Measurements from ENCODE around the gene BRAT1.

GRCh38 chr7:2084697-2085254, 148.0 kb downstream of the MAD1L1 start:
- PRO-cap: no peak

DNA sequence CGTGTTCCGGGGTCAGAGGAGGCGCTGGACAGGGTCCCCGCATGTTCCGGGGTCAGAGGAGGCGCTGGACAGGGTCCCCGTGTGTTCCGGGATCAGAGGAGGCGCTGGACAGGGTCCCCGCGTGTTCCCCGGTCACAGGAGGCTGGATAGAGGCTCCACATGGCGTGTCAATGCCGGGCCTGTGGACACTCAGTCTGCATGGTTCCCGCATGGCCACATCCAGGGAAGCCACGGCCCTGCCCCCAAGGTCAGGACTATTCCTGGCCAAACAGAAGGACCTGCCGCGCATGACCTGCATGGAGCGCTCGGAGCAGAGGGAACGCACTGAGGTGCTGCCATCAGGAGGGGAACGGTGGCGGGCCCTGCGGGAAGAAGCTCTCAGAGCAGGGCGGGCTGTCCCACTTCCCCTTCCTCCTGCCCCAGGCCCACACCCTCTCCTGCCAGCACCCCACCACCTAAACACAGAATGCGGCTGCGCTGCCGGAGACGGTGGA, 117.2 kb downstream of the MAD1L1 start:
- PRO-cap: no peak

DNA sequence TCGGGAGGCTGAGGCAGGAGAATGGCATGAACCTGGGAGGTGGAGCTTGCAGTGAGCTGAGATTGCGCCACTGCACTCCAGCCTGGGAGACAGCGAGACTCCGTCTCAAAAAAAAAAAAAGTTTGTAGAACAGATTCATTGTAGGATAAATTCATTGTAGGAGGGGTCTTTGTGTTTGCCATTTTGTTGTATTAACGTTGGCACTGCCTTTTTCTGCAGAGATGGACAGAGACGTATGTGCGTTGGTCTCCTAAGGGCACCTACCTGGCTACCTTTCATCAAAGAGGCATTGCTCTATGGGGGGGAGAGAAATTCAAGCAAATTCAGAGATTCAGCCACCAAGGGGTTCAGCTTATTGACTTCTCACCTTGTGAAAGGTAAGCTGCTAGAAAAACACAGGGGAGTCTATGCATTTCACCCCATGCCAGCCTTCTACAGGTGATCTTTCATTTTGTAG, 9.6 kb downstream of the EIF3B start:
- PRO-cap: no peak

- PRO-cap: no peak
These were observed 13.0 kb upstream of the CHST12 start for GRCh38 chr7:2390264-2390957.

- PRO-cap: no peak
These were observed 29.1 kb downstream of the CHST12 start for GRCh38 chr7:2432536-2432978.

GRCh38 chr7:2508830-2509434, 10.6 kb upstream of the LFNG start:
- PRO-cap: no peak

DNA sequence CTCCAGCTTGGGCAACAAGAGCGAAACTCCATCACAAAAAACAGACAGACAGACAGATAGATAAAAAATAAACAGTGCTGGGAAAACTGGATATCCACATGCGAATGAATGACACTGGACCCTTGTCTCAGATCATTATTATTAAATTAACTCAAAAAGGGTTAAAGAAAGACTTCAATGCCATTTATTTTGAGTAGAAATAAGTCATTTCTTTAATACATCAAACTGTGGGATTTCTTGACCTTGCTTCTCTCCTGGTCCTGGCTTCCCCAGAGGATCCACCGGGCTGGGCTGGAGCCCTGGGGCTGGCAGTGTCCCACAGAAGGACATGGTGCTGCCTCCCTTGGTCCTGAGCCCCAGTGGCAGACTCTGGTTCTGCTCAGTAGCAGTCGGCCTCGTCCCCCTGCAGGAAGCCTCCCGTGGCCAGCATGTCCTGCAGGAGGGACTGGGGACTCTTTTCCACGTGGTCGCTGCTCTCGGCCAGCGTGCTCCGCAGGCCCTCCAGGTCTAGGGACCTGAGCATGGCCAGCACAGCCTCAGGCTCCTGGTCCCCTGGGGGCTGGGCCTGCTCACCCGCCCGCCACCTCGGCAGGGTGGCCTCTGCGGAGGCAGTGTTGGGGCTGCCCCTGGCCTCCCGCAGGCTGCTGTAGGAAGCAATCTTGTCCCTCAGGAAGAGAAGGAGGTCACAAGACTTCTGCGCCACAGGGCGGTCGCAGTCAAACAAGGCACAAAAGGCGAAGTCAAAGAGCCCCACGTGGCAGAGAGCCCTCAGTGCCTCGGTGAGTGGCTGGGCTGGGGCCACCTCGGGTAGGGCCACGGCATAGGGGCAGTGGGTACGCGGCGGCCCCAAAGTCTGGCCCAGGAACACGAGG, 17.4 kb downstream of the BRAT1 start:
- PRO-cap: no peak

DNA sequence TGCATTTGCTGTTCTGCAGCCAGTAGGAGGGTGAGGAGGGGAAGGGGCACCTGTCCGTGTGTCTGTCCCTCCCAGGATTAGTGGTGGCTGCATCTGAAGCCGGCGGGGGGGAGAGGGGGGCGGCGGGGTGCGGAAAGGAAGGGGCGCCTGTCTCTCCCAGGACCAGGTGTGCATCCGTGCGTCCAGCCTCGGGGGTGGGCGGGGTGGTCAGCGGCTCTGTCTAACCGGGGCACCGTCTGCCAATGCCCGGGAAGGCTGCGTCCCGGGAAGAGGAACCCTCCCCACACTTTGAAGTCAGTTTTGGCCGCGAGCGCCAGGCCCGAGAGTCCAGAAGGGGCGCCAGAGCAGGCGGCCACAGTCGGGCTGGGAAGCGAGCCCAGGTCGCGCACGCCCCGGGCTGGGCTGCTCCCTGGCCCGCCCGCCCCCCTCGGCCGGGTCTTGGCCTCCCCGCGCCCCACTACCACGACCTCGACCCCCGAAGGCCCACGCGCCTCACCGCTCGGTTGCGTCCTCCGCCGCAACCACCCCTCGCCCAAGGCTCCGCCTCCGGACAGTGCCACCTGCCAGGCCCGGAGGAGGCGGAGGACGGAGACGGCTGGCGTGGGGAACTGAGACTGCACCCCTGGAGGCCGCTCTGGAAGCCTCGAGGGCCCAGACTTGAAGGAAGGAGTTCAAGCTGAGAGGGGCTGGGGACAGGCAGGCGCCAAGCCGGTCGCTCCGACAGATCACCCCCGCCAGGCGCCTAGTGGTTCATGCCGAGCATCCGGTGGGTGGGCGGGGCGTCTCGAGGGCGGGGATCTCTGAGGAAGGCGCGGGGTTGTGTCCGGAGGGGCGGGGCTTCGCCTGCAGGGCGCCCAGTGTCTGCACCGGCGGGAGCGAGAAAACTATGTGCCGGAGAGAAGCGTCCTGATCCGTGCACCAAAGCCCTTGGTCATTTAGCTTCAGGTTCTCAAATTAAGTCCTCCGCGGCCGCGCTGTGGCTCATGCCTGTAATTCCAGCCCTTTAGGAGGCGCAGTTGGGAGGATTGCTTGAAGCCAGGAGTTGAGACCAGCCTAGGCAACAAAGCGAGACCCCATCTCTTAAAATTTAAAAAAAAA, at the start of gene BRAT1:
BRAT1 (minus strand) TSS at position 534 of the 1,098 bp plus-strand sequence.
- PRO-cap: unidirectional peak, plus-strand start at position 286 of the sequence; unidirectional peak, plus-strand start at position 357 of the sequence; bidirectional peak, plus-strand start at position 553 of the sequence, minus-strand start at position 494 of the sequence; bidirectional peak, plus-strand start at position 935 of the sequence, minus-strand start at position 768 of the sequence

- PRO-cap: no peak
These were observed 617 bp upstream of the IQCE start for GRCh38 chr7:2558194-2558529.

DNA sequence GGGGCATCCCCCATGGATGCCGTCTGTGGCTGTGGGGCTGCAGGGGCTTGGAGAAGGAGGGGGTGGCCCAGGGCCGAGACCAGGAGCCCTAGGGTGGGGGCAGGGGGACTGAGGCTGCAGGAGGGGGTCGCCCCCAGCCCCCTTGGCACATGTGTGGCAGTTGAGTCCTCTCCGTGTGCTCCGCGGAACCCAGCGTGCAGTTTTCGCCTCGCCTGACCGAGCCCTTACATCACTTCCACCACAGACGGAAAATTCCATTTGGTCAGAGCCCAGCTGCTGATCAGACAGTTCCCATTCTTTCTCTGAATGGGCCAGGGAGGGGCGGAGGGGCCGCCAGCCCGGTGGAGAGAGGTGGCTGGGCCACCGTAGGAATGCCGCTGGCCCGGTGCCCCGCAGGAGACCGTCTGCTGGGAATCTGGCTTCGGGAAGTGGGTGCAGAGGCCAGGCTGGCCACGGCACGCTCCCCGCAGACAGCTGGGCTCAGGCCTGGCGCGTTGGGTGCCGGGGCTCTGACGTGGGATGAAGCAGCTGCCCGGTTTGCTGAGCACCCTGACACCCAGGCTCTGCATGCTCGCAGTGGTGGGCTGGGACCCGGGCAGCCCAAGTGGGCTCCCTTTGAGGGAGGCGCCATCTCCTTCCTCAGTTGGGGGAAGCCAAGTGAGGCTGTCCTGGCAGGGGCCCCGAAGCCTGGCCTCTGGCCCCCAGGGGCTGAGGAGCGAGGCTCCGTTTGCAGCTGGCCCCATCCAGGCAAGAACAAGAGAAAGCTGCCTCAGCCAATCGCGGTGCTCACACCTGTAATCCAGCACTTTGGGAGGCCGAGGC, 9.8 kb downstream of the TTYH3 start:
- PRO-cap: no peak

GRCh38 chr7:2651347-2652096, 19.7 kb downstream of the TTYH3 start:
- PRO-cap: no peak

DNA sequence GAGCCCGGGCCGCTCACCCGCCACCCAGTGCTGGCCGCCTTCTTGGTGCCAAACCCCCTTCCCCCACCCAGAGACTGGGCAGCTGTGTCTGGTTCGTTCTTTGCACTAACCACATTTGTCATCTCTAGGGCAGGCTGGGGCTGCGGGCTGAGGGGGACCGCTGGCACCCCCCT, 25.7 kb upstream of the AMZ1 start:
- PRO-cap: no peak

GRCh38 chr7:2688857-2689310, 882 bp downstream of the AMZ1 start:
- PRO-cap: no peak

GRCh38 chr7:2762205-2762946, 74.4 kb downstream of the AMZ1 start:
- PRO-cap: no peak

GRCh38 chr7:2794648-2795392, 49.3 kb downstream of the GNA12 start:
- PRO-cap: no peak

DNA sequence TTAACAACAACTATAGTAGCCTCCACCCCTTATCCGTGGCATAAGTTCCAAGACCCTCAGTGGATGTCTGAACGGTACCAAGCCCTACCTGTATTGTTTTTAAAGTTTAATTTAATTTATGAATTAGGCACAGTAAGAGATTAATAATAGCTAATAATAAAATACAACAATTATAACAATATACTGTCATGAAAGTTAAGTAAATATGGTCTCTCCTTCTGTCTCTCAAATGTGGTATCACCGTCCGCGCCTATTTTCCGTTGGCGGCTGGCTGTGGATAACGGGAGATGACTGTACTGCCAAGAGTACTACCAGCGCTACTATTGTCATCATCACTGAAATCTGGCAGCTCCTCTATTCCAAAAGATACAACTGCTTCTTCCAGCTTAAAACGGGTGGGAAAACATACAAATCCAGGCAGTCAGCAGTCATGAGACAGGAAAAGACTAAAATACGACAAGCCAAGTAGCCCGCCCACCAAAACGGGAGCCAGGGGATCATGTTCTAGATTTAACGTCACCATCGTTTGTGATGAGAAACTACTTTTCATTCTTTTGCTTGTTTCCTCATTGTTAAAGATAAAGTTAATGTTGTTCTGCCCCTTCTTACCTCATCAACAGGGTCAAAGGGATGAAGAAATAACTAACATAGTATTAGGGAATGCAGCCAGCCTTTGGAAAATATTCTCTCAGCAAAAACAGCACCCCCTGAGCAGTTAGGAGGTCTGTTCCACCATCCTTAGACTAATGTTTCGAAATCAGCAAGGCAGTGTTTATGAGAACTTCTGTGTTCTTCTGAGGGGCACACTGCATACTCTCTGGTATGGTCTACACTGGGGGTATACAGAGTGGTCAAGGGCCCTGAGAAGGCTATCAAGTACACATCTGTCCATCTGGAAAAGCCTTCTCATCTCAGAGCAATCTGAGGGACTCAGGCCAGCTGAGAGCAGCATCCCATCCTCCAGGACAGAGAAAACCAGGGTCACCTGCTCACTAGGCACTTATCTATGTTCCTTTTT, 47.7 kb downstream of the GNA12 start:
- PRO-cap: no peak

GRCh38 chr7:2810780-2811936, 33.0 kb downstream of the GNA12 start:
- PRO-cap: no peak

GRCh38 chr7:2820479-2820993, 23.6 kb downstream of the GNA12 start:
- PRO-cap: no peak

GRCh38 chr7:2824284-2825524, 19.4 kb downstream of the GNA12 start:
- PRO-cap: no peak

GRCh38 chr7:2993684-2994165, 49.9 kb downstream of the CARD11 start:
- PRO-cap: no peak

Measured in progenitor cell of endocrine pancreas (in vitro differentiated cells).